Tibial nerve (tissue), 3 donors: ENCODE measurements around a stretch of chr16.

- PRO-cap, result no peak
- RAMPAGE, long total RNA, 3 experiments, result no peak in any of the 3 experiments
Observed at GRCh38 chr16:11357563-11358144, 12.4 kb downstream of the RMI2 start.

DNA sequence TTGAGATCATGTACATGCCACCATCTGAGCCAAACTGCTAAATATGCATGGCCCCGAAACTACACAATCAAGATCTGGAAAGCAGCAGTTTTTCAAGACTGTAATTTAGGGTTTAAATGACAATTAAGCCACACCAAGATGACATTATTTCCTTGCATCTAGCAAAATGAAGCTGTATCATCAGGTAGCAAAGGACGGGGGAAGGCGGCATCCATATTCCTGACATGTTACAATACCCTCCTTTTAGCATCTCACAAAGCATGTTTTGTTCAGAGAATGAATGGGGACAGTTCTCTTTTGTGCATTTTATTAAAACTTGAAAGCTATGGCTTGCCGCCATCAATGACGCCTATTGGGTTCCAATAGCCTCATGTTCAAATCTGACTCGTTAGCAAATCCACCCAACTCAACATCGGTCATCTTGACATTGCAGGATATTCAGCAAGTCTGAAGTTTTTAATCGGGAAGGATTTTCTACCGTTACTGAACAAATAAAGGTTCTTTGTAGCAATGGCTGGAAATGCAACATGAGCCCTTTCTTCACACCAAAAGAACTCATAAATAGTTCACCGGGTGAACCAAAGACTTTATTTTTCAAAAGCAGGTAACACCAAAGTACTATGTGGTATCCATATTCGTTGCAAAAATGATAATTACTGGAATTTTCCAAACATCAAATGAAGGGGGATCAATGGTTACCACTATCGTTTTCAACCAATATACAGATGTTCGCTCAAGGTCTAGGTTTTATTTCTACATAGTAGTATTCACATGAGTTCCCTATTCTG is 20.6 kb upstream of the ENSG00000188897 start:
- PRO-cap, result no peak
- RAMPAGE, long total RNA, 3 experiments, result no peak in any of the 3 experiments

GRCh38 chr16:11557704-11558323 is 28.9 kb downstream of the LITAF start:
- PRO-cap, result bidirectional peak, plus-strand start at chr16:11558063, minus-strand start at chr16:11557944
- RAMPAGE, long total RNA, 3 experiments, result no peak in any of the 3 experiments

GRCh38 chr16:11627836-11628673 is 40.2 kb upstream of the SNN start:
- PRO-cap, result unidirectional peak, plus-strand start at chr16:11628071
- RAMPAGE, long total RNA, 3 experiments, result no peak in any of the 3 experiments

DNA sequence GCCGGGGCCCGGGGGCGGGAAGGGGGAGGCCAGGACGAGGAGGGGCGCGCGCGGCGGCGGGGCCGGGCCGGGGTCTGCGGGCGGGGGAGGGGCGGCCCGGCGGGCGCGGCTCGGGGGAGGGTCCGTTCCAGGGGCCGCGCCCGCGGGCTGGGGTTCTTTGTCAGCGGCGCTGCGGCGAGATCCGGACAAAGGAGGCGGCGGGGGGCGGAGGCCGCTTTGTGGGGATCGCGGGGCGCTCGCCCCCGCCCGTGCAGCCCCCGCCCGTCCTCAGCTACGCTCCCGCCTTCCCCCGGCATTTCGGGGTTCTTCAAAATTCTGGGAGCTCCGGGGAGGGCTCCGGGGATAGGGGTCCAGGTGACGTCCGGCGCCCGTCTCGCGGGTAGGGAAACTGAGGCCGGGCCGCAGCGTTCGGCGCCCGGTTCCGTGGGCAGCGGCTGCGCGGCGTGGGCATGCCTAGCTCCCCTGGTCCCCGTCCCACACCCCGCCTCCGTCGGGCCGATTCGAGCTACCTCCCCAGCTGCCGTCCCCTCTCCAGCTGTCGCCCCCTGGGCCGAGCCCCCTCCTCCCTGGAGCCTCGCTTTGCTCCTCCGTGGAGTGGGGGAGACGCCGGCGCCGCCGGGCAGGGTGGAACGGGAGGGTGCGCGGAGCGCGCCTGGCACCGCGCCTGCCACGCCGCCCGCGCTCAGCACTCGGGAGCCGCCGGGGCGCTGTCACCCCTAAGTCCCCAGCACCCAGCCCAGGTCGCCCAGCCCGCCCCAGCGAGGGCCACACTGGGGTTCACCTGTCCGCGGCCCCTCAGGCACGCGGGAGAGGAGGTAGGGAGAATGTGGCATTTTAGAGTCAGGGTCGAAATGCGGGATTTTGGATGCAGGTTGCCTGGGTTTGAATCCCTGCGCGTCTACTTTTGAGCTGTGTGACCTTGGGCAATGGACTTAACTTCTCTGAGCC is 604 bp downstream of the SNN start:
- PRO-cap, result no peak
- RAMPAGE, long total RNA, 3 experiments, result no peak in any of the 3 experiments

DNA sequence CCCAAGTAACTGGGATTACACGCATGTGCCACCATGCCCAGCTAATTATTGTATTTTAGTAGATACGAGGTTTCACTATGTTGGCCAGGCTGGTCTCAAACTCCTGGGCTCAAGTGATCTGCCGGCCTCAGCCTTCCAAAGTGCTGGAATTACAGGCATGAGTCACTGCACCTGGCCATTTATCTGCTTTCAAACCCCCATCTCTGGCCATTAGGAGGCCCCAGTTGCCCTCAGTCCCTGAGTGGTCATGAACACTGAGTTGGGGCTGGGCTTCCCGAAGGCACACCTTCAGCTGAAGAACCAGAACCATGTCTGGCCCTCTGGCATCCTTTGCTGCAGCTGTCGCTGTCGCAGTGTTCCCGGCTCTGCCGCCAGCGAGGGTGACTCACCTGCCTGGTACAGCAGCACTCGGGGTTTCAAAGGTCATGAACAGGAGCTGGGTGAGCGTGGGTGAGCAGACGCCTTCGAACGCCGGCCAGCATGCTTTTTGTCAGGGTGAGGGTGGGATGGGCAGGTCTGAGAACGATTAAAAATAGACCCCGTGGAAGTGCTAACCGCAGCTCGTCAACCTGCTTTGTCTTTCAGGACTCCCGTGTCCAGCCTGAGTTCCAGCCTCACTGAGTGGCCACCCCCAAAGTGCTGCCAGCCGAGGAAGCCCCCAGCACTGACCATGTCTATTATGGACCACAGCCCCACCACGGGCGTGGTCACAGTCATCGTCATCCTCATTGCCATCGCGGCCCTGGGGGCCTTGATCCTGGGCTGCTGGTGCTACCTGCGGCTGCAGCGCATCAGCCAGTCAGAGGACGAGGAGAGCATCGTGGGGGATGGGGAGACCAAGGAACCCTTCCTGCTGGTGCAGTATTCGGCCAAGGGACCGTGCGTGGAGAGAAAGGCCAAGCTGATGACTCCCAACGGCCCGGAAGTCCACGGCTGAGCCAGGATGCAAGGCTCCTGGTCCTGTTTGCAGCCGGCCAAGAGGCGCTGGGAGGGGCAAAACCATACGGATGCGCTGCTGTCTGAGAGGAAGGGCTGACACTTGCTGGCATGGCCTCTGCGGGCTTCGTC is 7.5 kb downstream of the SNN start:
- PRO-cap, result no peak
- RAMPAGE, long total RNA, 3 experiments, result no peak in any of the 3 experiments

GRCh38 chr16:11722204-11722882 is 20.3 kb downstream of the TXNDC11 start:
- PRO-cap, result no peak
- RAMPAGE, long total RNA, 3 experiments, result no peak in any of the 3 experiments

DNA sequence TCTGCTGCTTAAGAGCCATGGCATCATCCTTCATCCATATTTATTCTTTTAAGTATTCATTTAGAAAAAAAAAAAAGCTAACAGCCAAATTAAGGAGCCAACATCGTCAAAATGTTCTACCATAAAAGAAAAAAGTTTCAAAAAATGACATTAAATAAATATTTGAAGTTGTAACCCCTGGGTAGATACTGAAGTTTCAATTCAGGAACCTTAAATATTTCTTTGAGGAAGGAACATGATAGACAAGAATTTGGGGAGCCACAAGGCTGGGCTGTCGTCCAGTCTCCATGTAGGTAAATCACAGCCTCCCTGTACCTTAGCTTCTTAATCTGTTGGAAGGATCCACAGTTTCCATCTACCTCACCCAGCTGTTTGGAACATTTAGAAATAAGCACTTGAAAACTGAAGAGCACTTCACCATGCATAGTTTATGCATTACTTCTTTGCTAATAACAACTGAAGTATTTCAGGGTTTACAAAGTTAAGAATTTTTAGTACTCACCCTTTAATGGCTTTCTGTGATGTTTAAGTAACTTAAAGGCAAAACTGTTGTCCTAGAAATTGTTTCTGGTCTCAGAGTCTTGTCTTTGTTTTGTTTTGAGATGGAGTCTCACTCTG is 17.3 kb downstream of the TXNDC11 start:
- PRO-cap, result no peak
- RAMPAGE, long total RNA, 3 experiments, result no peak in any of the 3 experiments

DNA sequence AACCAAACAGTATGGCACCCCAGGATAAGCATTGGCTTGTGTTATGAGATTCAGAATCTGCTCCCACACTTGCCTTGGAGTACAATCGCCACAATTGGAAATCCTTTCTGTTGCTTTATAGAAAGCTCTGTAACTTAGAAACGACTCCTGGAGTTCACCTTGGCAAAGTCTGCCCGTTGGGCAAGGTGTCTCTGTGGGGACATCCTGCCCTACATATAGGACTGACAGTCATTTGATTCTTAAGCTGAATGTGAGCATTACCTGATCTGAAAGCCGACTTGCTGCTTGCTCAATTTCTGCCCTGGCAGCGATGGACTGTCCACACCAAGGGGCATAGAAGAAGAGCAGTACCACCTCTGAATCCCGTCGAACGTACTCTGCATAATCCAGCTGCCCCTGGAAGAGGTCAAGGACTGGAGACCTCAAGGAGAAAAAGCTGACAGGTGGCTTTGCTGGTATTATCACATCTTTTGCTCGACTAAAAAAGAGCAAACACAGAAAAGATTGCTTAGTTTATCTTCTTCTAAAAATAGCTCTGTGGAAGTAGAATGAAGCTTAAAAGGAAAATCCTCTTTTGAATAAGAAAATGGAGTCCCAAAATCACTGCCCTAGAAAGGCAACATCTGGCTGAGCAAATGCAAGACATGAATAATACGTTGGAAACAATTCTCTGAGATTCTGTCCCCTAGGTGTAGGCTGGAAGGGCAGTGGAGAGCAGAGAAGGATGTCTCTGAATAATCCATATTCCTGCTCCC is 6.7 kb downstream of the TXNDC11 start:
- PRO-cap, result no peak
- RAMPAGE, long total RNA, 3 experiments, result no peak in any of the 3 experiments

- PRO-cap, result bidirectional peak, plus-strand start at chr16:11743055, minus-strand start at chr16:11742725
- RAMPAGE, long total RNA, 3 experiments, result no peak in any of the 3 experiments
Observed at GRCh38 chr16:11742924-11743379, 295 bp upstream of the TXNDC11 start.

DNA sequence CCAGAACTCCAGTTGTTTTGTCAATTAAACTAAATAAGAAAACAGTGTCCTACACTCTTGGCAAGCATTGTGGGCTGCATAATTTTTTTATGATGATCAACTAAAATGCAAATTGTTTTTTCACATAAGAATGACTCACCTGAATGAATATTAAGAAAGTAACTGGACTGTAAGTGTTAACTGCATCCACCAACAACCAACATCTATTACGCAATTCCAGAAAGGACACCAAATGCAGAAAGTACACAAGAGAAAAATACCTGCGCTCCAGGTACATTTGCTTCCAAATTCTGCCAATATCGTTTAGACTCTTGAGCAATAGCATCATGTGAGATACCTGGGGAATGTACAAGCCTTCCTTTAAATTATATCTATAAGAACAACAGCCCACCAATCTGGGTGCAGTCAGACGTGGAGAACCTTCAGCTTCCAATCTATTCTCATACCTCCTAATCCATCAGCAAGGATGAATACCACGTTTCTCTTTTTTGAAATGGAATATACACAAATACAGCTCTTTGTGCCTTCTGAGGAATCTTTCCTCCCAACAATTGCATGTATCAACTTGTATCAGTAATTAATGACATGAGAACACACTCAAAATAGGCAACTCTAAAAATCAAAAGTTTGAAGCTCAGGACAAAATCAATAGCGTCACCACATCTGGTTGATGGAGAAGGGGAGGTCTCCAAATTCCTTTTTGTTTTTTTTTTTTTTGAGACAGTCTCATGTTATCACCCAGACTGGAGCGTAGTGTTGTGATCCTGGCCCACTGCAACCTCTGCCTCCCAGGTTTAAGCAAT is 20.0 kb upstream of the TXNDC11 start:
- PRO-cap, result no peak
- RAMPAGE, long total RNA, 3 experiments, result no peak in any of the 3 experiments

- PRO-cap, result no peak
- RAMPAGE, long total RNA, 3 experiments, result no peak in any of the 3 experiments
Observed at GRCh38 chr16:11791202-11791862, 5.7 kb downstream of the ZC3H7A start.

- PRO-cap, result no peak
- RAMPAGE, long total RNA, 3 experiments, result no peak in any of the 3 experiments
Observed at GRCh38 chr16:11916399-11917024, 756 bp upstream of the GSPT1 start.

- PRO-cap, result no peak
- RAMPAGE, long total RNA, 3 experiments, result no peak in any of the 3 experiments
Observed at GRCh38 chr16:12030488-12031115, 54.1 kb downstream of the SNX29 start.

DNA sequence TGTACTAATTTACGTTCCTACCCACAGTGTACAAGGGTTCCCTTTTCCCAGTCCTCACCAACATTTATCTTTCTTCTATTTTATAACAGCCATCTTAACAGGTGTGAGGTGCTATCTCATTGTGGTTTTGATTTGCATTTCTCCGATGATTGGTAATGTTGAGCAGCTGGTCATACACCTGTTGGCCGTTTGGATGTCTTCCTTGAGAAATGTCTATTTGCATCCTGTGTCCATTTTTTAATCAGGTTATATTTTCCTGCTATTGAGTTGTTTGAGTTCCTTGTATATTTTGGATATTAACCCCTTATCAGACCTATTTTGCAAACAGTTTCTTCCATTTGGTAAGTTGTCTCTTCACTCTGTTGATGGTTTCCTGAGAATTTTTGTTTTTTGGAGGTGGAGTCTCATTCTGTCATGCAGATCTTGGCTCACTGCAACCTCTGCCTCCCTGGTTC is 279.5 kb downstream of the SNX29 start:
- PRO-cap, result no peak
- RAMPAGE, long total RNA, 3 experiments, result no peak in any of the 3 experiments

DNA sequence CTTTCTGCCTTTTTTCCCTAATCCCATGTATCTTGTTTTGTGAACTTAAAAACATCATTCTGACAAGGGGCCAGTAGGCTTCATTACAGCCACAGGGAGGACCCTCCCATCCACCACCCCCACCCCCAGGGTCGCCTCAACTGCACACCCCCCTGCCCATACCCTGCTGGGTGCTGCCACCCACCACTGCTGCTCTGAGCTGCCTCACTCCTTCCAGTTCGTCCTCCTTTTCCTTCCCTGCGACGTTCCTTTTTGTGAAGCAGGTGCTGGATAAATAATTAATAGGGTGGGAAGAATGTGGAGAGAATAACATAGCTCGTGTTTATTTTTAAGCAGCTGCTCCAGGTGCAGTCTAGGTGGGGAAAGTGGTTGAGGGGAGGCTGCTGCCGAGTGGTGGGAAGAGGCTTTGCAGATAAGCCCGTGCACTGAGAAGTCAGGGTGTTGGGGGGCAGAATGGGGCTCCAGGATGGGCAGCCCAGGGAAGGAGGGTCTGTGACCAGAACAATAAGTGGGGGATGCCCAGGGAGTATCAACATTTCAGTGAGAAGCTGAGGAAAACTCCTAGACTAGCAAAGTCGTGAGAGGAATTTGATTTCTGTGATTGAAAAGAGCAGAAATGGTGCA is 300.6 kb downstream of the CPPED1 start:
- PRO-cap, result no peak
- RAMPAGE, long total RNA, 3 experiments, result no peak in any of the 3 experiments

DNA sequence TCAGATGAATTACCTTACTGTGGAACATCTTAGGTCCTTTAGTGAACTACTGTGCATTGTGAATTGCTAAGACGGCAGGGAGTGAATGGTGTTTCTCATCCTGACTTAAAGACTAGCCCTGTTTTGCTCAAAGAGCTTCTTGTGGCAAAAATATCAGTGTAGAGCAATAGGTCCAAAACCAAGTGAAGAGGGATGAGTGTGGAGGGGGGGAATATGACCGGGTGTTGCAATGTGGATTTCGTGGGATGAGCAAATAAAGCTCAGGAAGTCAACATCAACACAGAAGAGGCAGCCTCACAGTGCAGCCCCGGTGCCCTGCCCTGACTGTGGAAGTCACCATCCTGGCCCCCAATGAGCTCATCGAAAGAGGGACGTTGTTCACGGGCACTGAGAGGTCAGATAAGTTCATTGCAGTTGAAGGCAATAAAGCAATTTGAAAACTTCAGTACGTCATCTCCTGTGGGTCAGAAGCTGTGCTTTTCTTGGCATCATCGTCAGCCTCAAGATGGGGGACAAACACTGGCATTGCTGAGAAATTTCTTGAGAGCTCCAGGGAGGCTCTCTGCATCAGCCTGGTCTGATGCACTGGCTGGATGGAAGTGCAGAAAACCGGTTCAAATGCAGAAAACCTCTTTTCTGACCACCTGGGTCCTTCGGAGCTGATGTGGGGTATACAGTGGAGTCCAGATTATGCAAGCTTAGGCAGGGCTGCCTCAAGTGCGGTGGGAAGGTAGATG is 159.7 kb downstream of the CPPED1 start:
- PRO-cap, result no peak
- RAMPAGE, long total RNA, 3 experiments, result no peak in any of the 3 experiments

DNA sequence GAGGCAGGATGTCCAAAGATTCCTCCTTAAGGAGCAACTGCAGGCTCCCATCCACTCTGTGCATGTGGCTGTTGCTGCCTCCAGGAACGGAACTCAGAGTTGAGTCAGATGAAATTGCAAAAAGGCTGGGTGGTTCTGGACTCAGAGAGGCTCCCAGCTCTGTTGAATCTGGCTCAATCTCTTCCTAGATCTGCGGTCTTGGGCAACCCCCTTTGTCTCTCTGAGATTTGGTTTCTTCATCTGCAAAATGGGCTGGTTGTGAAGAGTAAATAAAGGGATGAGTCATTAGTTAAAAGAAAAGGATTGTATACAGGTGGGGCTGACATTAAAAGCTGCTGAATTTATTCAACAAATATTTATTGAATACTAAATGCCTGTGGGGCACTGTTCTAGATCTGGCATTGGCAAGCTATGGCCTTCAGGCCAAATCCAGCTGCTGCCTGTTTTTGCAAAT is 197.3 kb downstream of the SHISA9 start:
- PRO-cap, result no peak
- RAMPAGE, long total RNA, 3 experiments, result no peak in any of the 3 experiments

DNA sequence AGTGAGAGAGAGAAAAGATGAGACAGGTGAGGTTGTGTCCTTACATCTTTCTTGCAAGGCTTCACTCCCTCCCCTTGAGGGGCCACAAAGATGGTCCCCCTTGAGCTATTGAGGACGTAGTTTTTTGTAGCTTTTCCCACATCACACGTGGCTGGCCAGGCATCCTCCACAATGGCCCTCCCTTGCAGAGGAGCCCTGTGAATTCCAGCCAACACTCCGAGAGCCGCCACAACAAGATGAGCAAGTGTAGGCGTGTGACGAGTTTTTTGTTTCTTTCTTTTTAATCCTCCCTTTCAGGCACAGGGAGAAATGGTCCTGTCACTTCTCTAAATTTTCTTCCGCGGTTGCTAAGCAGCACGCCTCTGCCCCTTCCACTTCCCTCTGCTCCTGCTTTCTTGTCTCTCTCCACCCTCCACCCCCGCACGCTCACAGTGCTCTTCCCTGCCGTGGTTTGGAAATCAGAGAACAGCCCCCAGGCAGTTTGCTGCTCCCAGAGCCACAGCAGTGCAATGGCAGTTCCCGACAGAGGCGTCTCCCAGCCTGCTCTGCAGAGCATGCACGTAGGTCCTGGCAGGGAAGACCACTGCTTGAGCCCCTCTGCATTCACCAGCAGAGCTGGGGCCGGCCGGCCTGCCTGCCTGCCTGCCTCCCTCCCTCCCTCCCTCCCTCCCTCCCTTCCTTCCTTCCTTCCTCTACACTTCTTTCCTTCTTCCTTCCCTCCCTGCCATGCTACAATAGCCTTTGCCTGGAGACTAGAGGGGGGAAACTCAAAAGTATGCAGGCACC is 67.9 kb upstream of the MRTFB start:
- PRO-cap, result no peak
- RAMPAGE, long total RNA, 3 experiments, result no peak in any of the 3 experiments

DNA sequence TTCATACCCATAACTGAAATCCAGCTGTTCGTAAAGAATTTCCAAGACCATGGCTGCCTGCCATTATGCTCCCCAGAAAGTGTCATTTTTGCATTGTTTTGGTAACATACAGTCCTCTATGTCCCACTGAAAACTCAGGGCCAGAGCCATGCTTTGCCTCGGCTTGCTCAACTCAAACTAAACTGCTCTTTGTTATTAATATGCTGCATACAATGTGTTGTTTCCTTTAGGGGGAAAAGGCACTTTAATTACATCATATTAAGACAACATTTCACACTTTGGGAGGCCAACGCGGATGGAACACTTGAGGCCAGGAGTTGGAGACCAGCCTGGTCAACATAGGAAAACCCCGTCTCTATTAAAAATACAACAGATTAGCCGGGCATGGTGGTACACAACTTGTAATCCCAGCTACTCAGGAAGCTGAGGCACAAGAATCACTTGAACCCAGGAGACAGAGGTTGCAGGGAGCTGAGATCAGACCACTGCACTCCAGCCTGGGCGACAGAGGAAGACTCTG is 132.2 kb downstream of the MRTFB start:
- PRO-cap, result no peak
- RAMPAGE, long total RNA, 3 experiments, result no peak in any of the 3 experiments